Mesangial cell (primary cell): ENCODE measurements around the gene ATP9B.

- RAMPAGE, long total RNA = no peak
Measured at GRCh38 chr18:77133131-77134065, 815 bp upstream of the MBP start.

DNA sequence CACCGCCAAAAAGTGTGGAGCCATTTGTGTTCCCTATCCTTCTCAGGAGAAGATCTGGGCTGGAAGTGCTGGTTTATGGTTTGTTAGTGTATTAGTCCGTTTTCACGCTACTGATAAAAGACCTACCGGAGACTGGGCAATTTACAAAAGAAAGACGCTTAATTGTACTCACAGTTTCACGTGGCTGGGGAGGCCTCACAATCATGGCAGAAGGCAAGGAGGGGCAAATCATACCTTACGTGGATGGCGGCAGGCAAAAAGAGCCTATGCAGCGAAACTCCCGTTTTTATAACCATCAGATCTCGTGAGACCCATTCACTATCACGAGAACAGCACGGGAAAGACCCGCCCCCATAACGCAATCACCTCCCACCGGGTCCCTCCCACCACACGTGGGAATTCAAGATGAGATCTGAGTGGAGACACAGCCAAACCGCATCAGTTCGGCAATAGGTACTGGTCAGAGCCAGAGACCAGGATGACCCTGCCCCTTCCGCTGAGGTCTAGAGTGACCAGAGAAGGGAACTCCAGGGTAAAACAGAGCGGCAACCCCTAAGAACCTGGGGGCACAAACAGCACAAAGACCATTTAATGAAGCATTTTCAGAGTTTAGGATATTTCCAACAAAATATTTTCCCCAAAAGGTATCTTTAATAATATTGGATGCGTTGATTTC is 744.0 kb downstream of the GALR1 start:
- RAMPAGE, long total RNA = no peak

- RAMPAGE, long total RNA = no peak
Measured at GRCh38 chr18:78406646-78406977, 573.0 kb upstream of the SALL3 start.

- RAMPAGE, long total RNA = no peak
Measured at GRCh38 chr18:78510236-78510733, 469.3 kb upstream of the SALL3 start.

DNA sequence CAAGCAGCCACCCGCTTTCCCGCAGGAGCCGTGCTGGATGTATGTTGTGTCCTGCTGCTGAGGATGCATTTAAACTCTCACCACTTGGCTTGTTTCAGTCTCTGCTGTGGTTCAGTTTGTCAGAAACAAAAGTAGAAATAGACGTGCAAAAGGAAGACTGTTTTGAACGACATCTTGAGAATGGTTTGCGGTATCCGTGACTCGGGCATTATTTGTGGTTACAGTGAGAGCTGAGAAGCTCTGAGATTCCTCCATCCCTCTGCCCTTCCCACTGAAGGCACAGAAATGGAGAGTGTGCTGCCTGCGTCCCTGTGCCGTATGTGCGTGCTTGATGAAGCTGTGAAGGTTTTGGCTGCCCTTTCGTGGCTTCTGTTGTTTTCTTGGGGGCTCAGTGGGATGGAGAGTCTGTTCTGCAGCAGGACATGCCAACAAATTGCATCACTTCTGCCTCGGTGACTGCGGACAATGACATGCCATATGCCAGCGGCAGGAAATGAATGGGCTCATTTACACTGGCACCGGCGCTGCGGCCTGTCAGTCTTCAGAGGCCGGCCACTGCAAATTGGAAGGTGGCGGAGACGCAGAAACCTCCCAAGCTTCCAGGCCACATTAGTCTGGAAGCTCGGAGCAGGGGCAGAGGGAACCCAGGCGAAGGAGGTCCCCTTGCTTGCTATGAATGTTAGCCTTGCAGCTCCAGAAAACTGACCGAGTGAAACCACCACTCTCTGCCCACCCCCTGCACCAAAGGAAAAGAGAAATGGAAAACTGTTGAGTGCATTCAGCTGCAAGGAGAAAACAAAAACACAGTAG is 417.6 kb upstream of the SALL3 start:
- RAMPAGE, long total RNA = no peak

DNA sequence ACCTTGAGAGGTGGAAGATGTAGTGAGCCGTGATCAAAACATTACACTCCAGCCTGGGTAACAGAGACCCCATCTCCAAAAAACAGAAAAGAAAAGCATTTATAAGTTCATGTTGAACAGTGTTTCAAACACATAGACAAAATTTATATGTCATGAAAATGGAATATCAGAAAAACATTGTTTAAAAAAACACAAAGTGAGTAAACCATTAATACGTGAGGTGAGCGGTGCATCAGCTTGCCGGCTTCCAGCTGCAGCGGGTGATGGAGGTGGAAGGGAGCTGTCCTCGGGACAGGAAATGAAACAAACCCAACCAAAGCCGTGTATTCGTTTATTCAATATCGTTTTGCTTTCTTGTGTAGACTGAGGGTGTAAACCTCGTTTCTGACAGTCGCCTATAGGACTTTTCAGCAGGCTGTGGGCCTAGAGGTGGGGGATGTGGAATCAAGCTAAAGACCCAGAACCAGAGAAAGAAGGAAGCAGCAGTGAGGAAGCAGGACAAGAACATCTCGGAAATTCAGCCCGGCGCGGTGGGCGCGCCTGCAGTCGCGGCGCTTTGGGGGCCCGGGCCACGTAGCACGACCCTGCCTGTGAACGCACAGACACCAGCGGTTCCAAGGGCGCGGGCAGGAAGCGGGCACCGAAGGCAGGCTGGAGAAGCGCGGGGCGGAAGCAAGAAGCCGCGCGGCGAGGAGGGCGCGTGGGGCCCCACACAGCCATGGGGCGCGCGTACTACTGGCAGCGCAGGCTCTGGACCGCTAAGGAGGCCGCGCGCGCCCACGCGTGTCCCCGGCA is 868 bp upstream of the ATP9B start:
- RAMPAGE, long total RNA = no peak

GRCh38 chr18:79068924-79070030 is at the start of gene ATP9B:
ATP9B (plus strand) TSS chr18:79069394.
- RAMPAGE, long total RNA = start-site peak on the plus strand at chr18:79069402-79069406, 62 reads

GRCh38 chr18:79371324-79372063 is 24.2 kb upstream of the NFATC1 start:
- RAMPAGE, long total RNA = no peak

- RAMPAGE, long total RNA = no peak
Measured at GRCh38 chr18:79378919-79379306, 16.8 kb upstream of the NFATC1 start.

DNA sequence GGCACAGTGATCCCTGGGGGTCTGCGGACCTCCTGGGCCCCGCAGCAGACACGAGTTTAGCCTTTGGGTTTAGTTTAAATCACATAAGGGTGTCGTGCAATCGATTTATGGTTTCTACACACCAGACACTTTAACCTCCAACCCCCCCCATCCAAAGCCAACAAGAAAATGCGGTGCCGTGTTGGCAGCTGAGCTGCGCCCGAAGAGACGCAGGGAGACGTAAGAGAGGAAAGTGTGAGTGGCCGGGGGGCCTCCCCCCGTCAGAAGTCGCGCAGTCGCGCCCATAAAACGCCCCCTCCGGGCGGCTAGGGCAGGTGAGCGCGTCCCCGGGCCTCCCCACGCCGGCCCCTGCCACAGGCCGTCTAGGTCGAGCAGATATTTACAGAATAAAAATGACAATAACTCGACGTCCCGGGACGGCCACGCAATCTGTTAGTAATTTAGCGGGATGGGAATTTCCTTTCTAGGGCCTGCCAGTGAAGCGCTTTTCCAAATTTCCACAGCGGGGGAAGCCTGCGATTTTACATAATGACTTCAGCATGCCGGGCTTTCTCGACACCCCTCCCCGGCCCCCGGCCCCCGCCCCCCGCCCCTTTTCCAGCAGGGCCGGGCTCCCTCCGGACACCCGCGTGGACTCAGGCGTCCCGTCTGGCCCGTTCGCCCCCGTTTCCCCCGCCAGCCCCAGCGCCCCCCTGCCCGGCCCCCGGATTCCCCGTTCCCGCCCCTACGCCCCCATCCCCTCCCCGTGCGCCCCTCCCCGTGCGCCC is 729 bp upstream of the NFATC1 start:
- RAMPAGE, long total RNA = no peak

DNA sequence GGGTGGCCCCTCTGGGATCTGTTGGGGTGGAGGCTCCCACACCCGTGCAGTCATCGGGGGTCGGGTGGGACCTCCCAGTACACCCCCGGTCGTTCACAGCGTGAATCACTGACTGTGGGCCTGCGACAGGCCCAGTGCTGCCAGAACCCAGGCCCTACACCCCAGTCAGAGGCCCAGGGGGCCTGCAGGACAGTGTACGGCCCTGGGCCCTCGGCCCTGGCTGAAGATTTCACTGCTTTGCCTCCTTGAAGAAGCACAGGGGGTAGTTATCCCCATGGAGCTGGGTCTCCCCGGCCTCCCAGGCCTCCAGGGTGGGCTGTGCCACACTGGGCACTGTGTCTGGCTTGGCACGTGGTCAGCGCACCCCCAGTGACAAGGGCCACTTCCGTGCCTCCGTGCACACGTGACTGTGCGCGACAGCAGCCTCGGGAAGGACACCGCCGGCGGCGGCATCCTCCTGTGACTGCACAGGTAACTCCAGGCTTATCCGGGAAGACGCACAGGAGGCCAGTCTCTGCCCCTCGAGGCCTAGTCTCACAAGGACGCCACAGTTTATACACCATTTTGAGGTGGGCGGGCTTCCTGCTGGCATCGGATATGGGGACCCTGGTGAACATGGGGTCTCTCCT is 6.1 kb downstream of the NFATC1 start:
- RAMPAGE, long total RNA = no peak

DNA sequence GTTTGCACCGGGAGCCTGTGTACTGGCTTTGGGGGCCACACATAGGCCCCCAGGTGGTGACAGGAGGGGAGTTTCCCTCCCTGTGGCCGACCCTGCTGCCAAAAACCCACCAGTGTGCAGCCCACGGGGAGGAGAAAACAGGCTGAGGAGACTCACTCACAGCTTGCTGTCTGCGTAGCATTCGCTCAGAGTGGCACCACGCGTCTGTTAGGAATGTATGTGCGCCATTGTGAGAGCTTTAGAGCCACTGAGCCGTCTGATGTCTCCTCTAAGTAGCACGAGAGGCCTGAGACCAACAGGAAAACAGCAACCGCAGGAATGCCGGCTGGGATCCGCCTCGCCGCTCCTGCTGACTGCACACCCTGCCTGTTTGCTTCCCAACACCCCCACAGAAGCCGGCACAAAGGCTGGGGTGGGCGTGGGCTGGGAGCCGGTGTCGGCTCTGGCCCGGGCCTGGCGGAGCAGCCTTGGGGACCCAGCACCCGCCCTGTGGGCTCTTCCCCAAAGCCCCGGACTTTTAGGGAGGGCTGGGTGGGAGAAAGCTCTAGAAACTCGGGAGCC is 89.4 kb downstream of the NFATC1 start:
- RAMPAGE, long total RNA = no peak

- RAMPAGE, long total RNA = no peak
Measured at GRCh38 chr18:79523136-79524203, 127.7 kb downstream of the NFATC1 start.

GRCh38 chr18:79678577-79679613 is 708 bp upstream of the CTDP1 start:
- RAMPAGE, long total RNA = start-site peak on the minus strand at chr18:79679232-79679263, 12 reads

- RAMPAGE, long total RNA = no peak
Measured at GRCh38 chr18:79679907-79679966, 134 bp downstream of the CTDP1 start.

- RAMPAGE, long total RNA = no peak
Measured at GRCh38 chr18:79690585-79691119, 11.0 kb downstream of the CTDP1 start.

- RAMPAGE, long total RNA = no peak
Measured at GRCh38 chr18:79912328-79913637, 38.7 kb downstream of the SLC66A2 start.

DNA sequence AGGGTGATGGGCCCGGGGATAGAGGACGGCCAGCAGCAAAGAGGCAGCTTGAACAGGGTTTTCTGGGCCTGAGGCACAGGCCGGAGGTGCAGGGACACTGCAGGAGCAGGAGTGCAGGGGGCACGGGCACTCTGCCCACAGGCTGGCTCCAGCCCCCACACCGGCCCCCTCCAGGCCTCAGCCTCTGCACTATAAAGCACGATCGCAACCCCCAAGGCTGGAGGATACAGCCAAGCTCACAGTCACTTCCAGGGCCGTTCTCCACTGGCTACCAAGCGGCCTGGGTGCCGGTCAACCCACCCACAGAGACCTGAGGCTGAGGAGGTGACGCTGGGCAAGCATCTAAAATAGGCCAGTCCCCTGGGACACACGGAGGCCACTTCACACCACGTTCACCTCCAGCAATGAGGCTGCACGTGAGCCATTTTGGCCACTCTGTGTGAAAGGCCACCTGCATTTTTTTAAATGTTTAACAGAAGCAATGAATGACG is 5.8 kb downstream of the SLC66A2 start:
- RAMPAGE, long total RNA = no peak

DNA sequence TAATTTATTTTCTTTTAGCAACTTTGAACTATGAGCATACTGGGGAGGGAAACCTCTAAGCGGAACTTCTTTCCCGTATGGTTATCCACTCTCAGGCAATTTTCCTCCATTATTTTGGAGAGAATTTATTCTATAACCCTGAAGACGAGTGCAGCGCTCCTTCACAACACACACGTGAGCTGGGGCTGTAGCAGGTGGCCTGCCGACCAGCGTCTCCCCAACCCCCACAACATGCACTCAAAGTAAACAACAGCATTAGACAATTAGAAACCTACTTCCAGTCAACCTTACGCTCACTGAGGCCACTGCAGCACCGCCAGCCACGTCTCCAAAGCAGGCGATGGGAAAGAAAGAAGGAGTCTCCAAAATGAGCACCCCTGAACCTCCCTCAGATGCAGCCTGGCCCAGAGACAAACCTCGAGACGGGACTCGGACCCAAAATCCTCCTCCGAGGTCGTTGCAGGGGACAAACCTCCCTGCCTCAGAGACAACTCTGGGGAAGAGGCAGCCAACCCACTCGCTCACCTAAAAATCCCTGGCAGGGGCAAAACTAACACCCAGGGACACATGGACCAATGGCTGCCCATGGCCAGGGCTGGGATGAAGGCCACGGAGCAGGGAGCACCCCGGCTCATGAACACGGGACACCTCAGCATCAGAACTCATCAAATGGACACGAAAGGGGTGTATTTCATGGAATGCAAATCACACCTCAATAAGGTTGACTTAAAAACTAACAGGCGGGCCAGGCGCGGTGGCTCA is 2.6 kb downstream of the SLC66A2 start:
- RAMPAGE, long total RNA = no peak

DNA sequence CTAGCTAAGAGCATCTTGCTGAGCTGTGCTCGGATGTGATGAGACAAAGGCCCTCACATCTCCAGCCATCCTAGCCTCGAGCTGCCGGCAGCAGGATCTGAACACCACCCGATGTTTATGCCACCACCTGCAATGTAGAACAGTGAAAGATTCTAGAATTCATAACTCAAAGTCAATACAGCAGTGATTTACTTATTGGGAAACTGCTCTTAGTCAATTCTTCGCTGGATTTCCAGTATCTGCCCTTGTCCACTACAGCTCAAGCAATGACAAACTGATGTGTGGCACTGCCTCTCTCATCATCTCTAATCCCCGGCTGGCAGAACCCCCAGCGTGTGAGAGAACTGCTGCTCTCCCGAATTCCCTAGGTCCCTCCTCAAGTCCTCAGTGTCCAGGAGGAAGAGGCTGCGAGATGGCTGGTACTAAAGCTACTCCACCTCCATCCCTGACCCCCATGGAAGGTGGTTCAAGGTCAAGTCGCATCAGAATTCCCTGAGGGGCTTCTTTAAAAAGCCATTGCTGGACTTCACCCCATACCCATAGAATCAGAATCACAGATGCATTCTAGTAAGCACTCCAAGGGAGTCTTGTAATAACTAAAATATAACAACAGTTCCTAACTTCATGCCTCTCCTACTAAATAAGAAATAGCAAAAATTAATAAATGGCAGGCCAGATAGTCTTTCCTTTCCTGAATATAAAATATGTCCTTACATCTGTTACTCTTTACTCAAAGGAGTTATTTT is 1.6 kb downstream of the TXNL4A start:
- RAMPAGE, long total RNA = no peak